Measurements from ENCODE around the gene CTAG2.

DNA sequence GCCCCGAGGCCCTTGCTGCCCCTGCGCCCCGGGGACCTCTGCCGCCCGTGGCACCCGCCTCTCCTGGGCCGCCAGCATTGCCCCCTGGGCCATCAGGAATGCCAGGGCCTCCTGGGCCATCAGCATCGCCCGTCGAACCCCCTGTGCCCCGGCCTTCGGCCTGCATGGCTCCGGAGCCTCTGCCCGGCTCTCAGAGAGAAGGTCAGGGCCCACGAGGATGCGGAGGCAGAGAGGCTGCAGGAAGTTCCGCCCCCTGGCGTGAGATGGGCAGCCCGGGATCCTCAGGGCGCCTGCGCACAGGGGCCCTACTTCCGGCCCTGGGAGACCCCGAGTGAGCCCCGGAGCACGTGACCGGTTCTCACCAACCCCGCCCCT, at the start of gene CTAG2:
Gene CTAG2 (minus strand): TSS at position 230 of the 375 bp plus-strand sequence.
- PRO-cap: no peak

- PRO-cap: no peak
Observed at GRCh38 chrX:154713055-154713293, 37.9 kb downstream of the GAB3 start.

DNA sequence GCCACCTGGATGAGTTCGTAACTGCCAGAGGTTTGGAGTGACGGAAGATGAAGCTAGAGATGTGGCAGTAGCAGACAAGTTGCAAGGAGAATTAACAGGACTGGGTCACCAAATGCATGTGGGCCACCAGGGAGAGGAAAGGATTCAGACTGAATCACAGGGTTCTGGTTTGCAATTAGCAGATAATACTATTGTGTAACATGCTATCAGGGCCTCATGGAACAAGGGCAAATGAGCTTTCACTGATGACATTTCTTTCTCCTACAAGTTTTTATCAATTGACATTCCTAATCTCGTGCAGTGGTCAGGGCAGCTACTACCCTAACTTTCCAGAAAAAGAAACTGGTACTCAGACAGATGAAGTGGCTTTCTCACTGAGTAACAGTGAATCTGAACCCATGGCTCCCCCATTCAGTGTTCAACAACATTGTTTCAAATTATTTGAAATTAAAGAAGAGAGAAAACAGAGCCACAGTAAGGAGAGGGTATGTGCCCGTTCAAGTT, 21.4 kb downstream of the GAB3 start:
- PRO-cap: no peak

DNA sequence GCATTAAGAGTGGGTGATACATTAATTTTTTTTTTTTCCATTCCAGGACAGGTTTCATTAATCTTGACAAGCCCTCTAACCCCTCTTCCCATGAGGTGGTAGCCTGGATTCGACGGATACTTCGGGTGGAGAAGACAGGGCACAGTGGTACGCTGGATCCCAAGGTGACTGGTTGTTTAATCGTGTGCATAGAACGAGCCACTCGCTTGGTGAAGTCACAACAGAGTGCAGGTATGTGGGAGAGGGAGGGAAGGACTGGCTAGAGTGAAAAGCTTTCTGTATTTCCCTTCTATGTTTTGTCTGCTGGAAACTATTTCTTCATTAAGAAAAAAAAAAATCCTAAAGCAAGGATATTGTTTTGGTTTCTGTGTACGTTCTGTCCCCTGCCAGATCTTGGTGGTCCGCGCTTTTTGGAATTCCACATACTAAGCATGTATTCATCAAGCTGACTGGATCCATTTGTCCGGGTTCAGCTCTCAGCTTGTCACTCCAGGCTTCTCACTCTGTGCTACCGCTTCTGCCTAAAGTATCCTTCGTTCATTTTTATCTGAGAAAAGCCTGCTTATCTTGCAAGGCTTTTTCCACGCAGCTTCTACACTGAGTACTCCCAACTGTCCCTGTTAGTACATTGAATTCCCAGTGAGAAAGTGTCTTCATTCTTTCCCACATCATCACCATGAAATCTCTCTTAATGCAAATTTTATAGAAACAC, 3.7 kb downstream of the DKC1 start:
- PRO-cap: no peak

DNA sequence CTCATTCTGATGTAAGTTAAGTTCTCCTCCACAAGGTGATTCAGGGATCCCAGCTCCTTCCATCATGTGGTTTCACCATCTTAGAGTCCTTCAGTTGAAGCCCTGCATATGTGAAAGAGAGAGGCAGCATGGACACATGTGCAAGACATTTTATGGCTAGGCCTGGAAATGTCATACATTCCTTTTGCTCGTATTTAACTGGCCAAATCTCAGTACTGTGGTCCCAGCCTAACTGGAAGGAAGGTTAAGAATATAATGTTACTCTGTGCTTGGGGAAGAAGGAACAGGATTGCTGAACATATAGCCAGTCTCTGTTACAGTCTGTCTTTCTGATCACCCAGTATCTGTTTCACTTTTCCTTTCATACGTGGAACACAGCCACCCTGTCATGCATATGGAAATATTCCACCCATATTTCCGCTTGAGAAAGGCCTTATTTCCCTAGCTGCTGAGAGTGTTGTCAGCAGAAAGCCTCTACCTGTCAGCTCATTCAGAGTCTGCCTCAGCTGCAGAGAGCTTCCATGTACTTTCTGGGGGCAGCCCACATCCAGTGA, 7.0 kb downstream of the SMIM9 start:
- PRO-cap: no peak

DNA sequence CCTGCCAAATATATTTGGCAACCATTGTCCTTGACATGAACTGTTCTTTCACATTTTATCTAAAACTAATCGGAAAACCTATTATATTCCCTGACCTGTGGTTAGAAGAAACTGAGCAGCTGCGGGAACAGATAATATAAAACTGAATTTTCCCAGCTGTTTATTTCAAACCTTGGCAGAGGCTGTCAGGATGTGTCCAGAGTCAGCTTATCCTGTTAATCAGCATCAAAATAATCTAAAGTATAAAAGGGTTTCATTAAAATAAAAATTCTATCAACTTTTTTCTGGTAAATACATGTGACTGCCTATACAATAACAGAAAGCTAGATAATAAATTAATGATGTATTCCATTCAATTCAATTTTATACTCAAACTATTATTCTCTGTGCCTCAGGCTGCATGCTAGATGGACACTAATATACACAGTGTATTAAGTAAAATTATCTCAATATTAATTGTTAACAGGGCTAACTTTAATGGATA, 12.2 kb downstream of the F8 start:
- PRO-cap: no peak

DNA sequence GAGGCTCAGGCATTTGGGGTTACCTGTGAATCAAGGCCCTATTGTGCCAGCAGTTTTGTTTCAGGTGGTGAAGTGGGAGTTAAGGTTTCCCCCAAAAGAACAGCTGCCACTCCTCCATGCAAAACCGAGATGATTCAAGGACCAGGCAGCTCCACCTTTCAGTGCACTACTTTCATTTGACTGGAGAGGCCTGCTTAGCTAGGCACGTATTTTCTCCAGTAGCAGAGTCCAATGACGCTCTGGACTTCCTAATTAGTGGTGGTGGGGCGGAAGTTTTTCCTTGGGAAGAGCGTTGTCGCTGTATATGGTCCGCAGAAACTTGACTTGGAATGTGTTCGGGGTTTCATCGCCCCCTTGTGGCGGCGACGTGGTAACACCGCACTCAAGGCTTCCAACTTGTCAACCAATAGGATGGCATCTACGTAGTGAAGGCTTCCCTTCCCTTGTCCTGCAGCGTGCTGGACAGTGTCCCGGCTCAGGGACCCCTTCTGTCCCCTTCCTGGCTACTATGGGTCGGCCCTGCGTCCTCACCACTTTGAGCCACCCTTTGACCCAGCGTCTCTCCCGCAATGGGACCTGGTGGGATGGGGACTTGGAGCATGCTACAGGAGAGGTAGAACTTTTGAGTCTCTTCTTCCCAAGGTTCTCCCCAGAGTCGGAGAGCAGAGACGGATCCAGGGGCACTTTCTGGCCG, 13.6 kb downstream of the CMC4 start:
- PRO-cap: no peak

DNA sequence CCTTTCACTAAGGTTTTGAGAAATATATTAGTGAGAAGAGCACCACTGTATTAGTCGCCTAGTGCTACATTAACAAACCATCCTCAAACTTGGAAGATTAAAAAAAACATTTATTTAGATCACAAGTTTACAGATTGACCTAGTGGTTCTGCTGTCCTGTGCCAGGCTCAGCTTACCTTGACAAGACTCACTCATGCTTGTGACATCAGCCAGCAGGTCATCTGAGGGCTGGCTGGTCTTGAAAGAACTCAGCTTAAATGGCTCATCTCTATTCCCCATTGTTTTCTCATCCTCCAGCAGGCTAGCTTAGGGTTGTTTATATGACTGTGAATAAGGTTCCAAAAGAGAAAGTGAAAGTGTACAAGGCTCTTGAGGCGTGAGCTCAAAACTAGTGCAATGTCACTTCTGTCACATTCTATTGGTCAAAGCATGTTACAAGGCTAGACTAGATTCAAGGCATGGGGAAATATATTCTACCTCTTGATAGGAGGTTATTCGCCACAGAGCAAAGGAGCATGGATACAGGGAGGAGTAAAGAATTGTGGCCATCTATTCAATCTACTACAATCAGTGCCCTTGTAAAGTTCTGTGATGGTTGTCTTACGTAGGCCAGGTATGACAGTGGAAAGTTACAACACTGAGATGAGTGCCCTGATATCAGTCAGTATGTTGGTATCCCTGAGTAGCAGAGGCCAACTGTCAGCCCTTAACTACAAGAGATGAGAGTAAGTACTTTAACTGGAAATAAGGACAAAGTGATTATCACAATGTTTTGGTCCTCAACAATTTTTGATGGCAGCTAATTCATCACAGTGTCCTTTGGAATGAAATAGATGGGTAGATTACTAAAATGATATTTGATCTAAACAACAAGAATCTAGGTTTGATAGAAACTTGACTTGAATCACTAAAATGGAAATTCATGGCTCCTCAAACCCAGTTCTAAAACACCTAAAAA, 19.8 kb upstream of the TMLHE start:
- PRO-cap: no peak

GRCh38 chrX:155967123-155967383, 30.4 kb upstream of the IL9R start:
- PRO-cap: unidirectional peak, plus-strand start at chrX:155967235